SK-MEL-5 (cell line): ENCODE results near the genes CCL1, AP2B1 and CCL23.

GRCh38 chr17:32954499-32955069 lies 26.6 kb downstream of the TMEM98 start:
RAMPAGE:
- cytosol, long total RNA = no peak
- long total RNA = no peak
- nucleus, long total RNA = no peak

DNA sequence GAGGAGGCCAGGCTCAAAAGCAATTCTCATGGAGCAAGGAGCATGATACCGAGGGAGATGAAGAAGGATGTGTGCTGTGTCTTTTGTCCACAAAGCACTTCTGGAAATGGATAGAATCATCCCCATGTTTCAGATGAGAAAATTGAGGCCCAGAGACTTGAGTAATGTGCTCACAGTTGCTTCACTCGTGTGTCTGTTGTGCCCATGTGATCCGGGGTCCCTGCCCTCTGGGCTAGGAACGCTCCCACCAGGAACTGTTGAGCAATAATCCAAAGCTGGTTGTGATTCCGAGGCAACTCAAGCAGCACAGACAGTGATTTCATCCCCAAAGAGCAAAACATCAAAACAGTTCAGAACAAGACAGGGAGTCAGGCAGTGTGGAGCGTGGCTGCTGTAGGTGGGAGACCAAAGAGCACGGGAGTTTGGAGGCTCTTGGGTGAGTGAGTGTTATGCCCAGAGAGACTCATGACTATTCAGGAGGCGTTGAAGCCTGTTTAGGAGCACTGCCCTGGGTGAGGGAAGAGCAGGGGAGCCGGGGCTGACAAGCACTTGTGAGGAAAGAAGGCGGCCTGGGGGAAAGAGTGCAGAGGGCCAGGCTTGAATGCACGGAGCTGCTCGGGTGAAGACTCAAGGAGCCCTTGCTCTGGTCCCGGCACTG lies 205.0 kb upstream of the ASIC2 start:
RAMPAGE:
- cytosol, long total RNA = no peak
- long total RNA = no peak
- nucleus, long total RNA = no peak

DNA sequence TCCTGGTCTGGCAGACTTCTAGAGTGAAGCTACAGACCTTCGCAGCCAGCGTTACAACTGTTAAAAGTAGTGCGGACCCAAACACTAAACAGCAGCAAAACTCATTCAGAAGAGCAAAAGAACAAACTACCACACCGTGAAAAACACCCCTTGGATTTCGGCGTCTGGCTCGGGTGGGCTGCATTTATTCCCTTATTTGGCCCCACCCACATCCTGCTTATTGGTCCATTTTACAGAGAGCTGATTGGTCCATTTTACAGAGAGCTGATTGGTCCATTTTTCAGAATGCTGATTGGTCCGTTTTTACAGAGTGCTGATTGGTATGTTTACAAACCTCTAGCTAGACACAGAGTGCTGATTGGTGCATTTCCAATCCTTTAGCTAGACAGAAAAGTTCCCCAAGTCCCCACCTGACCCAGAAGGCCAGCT lies 286.6 kb upstream of the ASIC2 start:
RAMPAGE:
- cytosol, long total RNA = no peak
- long total RNA = no peak
- nucleus, long total RNA = no peak

RAMPAGE:
- cytosol, long total RNA = no peak
- long total RNA = no peak
- nucleus, long total RNA = no peak
Measured at GRCh38 chr17:34040080-34040646, 214.9 kb upstream of the CCL2 start.

DNA sequence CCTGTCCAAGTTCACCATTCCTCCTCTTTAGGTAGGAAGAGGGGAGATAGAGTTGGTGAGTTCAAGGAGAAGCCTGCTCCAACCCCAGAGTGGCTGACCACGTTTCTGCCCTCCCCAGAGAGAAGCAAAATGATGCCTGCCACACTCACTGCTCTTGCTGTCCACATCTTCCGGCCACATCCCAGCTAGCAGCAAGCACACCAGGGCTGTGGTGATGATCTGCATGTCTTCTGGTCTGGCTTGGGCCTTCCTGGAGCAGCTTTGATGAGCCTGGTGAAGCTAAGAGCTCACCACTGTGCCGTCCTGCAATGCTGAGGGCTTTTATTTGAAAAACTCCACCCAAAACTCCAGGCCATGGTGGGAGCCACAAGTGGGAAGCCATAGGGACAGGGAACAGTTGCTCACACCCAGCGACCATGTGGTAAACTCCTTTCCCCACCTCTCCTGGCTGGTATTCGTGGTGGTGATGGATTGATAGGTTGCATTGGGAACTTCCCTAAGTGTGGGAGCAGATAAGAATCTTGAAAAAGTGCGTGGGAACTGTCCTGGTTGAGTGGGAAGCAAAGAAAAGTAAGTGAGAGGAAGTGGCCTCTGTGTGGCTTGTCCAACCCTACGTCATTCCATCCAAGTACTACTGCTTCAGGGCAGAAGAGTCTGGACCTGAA lies at the start of gene CCL1:
Gene CCL1 (minus strand): TSS at position 297 of the 665 bp plus-strand sequence.
RAMPAGE:
- cytosol, long total RNA = no peak
- long total RNA = no peak
- nucleus, long total RNA = no peak

RAMPAGE:
- cytosol, long total RNA = no peak
- long total RNA = no peak
- nucleus, long total RNA = no peak
Measured at GRCh38 chr17:34981436-34981859, 1.1 kb downstream of the LIG3 start.

DNA sequence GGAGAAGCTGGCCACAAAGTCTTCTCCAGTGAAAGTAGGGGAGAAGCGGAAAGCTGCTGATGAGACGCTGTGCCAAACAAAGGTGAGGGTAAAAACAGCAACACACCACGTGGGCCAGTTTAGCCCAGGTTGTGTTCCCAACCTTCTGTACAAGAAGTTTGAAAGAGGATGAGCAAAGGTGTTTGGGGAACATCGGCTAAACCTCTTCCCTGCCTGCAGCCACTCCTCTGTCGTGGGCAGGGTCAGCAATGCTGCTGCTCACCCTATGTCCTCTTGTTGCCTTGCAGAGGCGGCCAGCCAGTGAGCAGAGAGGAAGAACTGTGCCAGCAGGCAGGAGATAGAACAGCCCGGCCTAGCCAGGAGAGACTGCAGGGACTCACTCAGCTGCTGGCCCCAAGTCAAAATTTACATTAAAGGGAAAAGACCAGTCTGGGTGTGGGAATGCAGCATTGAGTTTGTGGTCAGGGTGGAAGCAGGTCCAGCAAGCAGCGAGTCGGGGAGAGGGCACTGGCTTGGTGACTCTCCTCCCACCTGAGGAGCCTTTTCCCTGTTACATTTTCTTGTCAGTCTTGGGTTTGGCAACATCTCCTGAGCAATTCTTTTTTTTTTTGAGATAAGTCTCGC lies 22.5 kb downstream of the LIG3 start:
RAMPAGE:
- cytosol, long total RNA = no peak
- long total RNA = no peak
- nucleus, long total RNA = no peak

GRCh38 chr17:35019109-35019308 lies 38.7 kb downstream of the LIG3 start:
RAMPAGE:
- cytosol, long total RNA = no peak
- long total RNA = no peak
- nucleus, long total RNA = no peak

GRCh38 chr17:35079970-35080548 lies 16.6 kb upstream of the RFFL start:
RAMPAGE:
- cytosol, long total RNA = no peak
- long total RNA = no peak
- nucleus, long total RNA = no peak

DNA sequence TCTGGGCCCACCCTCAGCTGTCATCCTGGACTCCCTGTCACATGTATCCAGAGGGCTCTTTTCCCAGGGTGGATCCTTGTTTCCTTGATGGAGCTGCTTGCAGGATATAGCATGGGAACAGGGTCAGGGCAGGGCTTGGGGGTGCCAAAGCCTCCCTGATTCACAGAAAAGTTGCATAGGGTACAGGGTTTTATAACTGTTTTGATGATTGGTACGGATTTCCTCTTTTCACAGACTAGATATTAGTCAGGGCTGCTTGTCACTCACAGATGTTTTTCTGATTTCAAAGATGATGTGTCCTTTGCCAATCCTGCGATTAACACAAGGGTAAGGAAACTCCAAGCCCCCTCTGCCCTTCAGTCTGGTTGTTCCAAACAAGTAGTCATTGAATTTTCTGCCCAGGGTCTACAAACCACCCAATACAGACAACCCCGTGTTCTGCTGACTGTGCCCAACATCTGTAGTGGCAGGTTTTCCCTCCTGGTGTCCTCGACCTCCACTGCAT lies 20.6 kb upstream of the SLC35G3 start:
RAMPAGE:
- cytosol, long total RNA = no peak
- long total RNA = no peak
- nucleus, long total RNA = no peak

RAMPAGE:
- cytosol, long total RNA = no peak
- long total RNA = no peak
- nucleus, long total RNA = no peak
Measured at GRCh38 chr17:35241983-35242811, 675 bp upstream of the SLFN5 start.

RAMPAGE:
- cytosol, long total RNA = no peak
- long total RNA = no peak
- nucleus, long total RNA = no peak
Measured at GRCh38 chr17:35313863-35314798, 59.3 kb downstream of the SLFN11 start.

GRCh38 chr17:35346257-35346792 lies 27.1 kb downstream of the SLFN11 start:
RAMPAGE:
- cytosol, long total RNA = no peak
- long total RNA = no peak
- nucleus, long total RNA = no peak

GRCh38 chr17:35447374-35448114 lies 1.0 kb downstream of the SLFN13 start:
RAMPAGE:
- cytosol, long total RNA = no peak
- long total RNA = no peak
- nucleus, long total RNA = no peak

RAMPAGE:
- cytosol, long total RNA = start-site peak on the plus strand at chr17:35587322-35587428, 151 and 184 reads in 2 replicates
- long total RNA = start-site peak on the plus strand at chr17:35587266-35587416, 151 and 119 reads in 2 replicates
- nucleus, long total RNA = start-site peak on the minus strand at chr17:35587185-35587236, 91 and 37 reads in 2 replicates; start-site peak on the plus strand at chr17:35587263-35587539, 110 and 34 reads in 2 replicates
Measured at GRCh38 chr17:35587088-35588244, at the start of gene AP2B1. Gene AP2B1 (plus strand): TSS chr17:35587322.

DNA sequence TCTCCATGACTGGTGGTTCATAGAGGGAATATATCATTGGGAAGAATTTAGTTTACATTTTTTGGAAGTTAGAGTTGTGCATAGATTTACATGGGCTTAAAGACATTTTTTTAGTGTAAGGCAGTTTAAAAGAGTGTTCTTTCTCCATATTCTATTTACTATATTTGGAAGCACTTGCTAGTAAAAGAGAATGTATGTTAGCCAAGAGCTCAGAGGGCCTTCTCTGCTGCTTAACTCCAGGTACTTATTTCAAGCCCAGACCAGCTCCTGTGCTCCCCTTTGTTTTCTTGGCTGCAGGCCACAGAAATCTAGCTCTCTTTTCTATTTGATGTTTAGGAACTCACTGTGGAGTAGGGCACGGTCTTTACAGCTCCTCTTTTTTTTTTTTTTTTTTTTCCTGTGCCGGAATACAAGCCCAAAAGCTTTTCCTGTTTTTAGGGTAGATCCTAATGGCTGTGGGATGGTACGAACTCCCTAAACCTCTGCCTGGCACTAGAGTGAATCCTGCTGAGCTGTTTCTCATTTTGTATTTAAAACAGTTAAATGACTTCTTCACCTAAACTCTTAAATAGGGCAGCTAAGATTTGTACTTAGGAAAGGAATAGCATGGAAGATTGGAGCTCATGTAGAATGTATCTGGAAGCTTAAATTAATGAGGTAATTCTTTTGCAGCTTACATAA lies 20.4 kb downstream of the AP2B1 start:
RAMPAGE:
- cytosol, long total RNA = no peak
- long total RNA = no peak
- nucleus, long total RNA = no peak

DNA sequence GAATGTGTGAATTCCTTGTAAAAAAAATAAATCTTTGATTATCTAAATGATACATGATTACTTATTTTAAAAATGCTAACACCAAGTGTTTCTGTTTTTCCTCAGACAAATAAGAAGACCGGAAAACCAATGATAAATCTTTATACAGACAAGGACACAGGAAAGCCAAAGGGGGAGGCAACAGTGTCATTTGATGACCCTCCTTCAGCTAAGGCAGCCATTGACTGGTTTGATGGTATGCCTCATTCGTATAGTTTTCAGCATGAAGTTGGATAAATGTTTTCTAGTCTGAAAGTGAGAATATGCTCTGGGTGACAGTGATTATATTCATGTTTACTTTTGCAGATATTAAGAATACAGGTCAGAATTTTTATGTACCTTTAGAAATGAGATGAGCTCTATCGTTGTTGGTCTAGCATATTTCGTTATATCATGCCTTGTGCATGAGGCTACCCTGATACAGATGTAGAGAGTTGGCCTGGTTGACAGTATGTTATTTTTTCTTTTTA lies 29.1 kb downstream of the TAF15 start:
RAMPAGE:
- cytosol, long total RNA = no peak
- long total RNA = no peak
- nucleus, long total RNA = no peak

DNA sequence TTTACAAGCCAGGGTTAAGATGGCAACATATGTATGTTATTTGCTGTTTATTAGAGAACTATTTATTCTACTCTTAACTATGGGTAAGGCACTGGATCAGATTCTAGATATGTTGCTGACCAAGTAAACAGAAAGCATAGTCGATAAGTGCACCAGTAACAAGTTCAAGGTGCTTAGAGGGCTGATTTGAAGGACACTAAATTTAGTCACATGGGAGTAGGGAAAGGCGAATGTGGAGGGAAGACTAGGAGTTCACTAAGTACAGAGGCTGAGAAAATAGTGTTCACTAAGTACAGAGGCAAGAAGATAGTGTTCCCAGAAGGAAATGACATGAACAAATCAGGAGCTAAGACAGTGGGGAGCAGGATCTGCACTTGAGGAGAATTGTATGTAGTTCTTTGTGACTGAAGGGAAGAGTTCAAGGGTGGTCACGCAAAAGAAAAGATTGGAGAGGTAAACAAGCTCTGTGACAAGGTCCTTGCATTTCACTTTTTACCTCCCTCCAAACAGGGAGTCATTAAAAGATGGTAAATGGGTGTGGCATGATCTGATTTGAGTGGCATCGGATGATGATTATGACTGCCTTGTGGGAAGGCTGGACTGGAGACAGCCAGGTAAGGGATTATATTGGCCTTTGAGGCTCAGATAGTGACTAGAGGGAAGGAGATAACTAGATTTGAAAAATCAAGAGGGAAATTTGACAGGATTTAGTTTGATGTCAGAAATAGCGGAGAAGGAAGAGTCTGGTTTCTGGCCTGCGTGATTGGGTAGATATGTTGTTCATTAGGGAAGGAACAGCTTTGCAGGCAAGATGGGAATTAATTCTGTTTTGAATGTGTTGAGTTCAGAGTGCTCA lies 20.8 kb downstream of the HEATR9 start:
RAMPAGE:
- cytosol, long total RNA = no peak
- long total RNA = no peak
- nucleus, long total RNA = no peak

DNA sequence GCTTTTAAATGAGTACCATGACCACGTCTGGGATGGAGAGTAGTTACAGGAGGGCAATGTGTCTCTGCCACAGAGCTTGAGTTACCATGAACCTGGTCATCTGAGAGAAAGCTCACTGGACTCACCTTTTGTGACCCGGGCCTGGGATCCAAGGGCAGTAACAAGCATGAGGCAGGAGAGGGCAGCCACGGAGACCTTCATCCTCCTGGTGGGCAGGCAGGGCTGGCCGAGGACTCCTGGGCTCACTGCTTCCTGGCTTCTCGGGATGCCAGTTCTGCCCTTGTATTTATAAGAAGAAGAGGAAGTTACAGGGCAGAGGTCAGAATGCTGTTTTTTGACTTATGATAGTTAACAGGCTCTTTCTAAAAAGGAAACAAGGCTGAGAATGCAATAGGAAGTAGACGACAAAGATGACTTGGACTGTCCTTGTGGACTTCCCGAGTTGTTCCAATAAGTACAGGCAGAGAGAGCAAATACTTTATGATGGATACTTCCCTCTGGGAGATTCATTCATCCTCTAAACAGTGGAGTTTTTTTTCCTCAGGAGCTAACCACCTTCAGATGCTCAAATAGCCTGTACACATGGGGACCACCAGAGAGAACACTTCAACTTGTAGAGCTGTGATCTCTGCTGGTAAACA lies at the start of gene CCL23:
Gene CCL23 (minus strand): TSS at position 276 of the 641 bp plus-strand sequence.
RAMPAGE:
- cytosol, long total RNA = no peak
- long total RNA = no peak
- nucleus, long total RNA = no peak

DNA sequence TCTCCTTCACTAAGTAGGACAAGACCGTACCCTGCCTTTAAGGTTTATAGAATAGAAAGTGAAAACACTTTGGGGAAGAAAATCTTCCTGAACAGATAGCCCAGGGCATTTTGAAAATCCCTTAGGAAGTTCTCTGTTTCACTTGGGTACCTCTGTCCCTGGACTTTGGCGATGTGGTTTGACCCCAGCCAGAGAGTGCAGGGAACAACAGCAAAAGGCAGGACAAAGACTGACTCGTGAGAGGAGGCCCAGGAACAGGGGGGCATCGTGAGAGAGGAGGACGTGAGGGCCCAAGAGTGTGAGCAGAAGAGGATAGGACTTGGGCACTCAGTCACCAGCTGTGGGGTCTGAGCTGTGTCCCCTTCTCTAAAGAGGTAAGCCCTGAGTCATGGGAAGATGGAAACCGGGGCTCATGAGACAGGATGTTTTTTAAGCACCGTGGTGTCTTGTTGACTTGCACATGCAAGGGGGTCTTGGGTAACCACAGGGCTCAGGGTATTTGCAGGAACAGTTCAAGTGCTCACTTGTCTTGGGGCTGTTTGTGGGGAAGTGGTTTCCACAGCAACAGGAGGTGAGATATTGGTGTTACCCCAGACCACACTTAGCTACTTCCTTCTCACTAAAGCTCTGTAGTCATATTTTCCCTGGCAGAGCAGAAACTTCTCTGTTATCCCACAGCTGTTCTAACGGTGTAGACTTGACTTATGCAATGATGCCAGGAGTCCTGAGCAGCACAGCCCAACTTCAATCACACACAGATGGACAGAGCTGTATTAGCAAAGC lies 7.5 kb downstream of the CCL3 start:
RAMPAGE:
- cytosol, long total RNA = no peak
- long total RNA = no peak
- nucleus, long total RNA = no peak